Airway epithelial cell (primary cell): ENCODE measurements around the gene FEM1B.

DNA sequence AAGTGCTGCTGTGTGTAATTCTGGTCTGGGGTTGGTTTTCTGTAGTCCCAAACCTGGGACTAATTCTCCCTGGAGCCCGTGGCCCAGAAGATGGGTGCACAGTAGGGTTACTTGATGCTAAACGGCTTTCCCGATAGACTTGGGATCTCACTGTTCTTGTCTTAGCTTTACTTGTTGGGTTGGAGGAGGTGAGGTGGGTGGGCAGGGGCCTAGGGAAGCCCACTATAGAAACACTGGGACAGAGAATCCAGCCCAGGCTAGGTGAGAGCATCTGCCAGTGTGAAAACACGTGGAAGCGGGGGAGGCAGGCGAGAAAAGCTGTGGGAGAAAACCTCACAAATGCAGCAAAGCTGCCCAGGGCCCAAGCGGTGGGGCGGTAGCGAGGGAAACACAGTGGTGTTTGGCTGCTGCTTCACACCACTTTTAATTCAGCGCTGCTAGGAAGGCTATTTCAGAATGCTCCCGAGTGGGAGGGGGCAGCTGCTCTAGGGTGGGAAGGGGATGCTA, 22.8 kb downstream of the SMAD3 start:
- RAMPAGE, long total RNA = no peak

DNA sequence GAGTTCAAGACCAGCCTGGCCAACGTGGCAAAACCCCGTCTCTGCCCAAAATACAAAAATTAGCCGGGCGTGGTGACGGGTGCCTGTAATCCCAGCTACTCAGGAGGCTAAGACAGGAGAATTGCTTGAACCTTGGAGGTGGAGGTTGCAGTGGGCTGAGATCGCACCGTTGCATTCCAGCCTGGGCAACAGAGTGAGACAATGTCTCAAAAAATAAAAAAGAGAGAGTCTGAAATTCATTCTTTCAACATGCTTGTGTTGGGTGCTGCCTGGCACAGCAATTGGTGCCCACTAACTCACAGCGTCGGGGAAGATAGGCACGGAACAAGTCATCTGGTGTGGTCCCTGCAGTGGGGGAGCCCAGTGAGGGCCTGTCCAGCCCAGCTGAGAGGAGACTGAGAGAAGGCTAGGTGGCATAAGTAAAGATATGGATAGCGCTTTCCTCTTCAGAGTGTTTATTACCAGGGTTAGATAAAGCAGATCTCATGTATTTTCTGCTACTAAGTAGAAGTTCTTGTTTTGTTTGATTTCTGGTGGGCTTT, 52.6 kb downstream of the SMAD3 start:
- RAMPAGE, long total RNA = no peak

- RAMPAGE, long total RNA = no peak
Measured at GRCh38 chr15:67120892-67122023, 55.9 kb downstream of the SMAD3 start.

GRCh38 chr15:67140466-67141106, 75.2 kb downstream of the SMAD3 start:
- RAMPAGE, long total RNA = no peak

- RAMPAGE, long total RNA = no peak
Measured at GRCh38 chr15:67147388-67148050, 82.1 kb downstream of the SMAD3 start.

GRCh38 chr15:67153819-67154705, 88.7 kb downstream of the SMAD3 start:
- RAMPAGE, long total RNA = no peak

DNA sequence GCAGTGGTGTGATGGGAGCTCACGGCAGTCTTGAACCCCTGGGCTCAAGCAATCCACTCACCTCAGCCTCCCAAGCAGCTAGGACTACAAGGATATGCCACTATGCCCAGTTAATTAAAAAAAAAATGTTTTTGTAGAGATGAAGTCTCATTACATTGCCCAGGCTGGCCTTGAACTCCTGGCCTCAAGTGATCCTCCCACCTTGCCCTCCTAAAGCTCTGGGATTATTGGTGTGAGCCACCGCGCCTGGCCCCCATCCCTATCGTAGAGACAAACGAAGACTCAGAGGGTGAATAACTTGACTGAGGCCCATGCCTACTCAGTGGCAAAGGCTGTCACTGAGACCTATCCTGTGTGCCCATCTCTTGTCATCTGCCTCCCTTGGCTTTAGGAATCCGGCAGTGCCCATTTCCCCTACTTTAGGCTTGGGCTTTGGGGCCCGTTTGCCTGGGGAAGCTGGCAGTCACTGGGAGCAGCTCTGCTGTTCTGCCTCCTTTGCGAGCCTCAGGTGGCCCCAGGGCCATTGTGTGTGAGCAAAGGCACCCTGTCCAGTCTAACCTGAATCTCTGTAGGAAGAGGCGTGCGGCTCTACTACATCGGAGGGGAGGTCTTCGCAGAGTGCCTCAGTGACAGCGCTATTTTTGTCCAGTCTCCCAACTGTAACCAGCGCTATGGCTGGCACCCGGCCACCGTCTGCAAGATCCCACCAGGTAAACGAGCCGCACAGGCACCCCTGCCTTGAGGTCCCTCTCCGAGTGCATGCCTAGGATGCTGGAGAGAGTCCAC, 70.1 kb downstream of the AAGAB start:
- RAMPAGE, long total RNA = no peak

GRCh38 chr15:67586755-67587268, 44.3 kb downstream of the MAP2K5 start:
- RAMPAGE, long total RNA = no peak

DNA sequence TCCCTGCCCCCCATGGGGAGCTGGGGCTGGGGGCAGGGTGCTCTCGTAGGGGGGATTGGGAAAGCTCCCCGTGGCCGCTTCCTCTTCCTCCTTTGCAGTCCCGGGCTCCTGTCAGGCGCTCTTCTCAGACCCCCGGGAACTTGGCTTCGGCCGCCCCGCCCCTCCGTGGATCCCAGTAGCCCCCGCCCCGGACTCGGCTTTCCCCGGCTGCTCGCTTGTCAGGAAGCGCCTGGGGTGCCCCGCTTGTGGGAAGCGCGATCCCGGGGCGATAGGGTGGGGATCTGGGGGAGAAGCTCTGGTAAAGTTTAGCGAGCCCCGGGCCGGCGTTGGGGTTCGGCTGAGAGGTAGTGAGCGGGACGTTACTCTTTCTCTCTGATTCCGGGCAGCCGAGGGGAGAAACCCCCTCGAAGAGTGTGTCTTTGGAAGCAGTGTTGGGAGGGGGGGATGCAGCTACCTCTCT, 597 bp downstream of the PIAS1 start:
- RAMPAGE, long total RNA = no peak

- RAMPAGE, long total RNA = no peak
Measured at GRCh38 chr15:68055142-68055906, 1.2 kb downstream of the PIAS1 start.

GRCh38 chr15:68257466-68257621, 20.2 kb upstream of the FEM1B start:
- RAMPAGE, long total RNA = no peak

DNA sequence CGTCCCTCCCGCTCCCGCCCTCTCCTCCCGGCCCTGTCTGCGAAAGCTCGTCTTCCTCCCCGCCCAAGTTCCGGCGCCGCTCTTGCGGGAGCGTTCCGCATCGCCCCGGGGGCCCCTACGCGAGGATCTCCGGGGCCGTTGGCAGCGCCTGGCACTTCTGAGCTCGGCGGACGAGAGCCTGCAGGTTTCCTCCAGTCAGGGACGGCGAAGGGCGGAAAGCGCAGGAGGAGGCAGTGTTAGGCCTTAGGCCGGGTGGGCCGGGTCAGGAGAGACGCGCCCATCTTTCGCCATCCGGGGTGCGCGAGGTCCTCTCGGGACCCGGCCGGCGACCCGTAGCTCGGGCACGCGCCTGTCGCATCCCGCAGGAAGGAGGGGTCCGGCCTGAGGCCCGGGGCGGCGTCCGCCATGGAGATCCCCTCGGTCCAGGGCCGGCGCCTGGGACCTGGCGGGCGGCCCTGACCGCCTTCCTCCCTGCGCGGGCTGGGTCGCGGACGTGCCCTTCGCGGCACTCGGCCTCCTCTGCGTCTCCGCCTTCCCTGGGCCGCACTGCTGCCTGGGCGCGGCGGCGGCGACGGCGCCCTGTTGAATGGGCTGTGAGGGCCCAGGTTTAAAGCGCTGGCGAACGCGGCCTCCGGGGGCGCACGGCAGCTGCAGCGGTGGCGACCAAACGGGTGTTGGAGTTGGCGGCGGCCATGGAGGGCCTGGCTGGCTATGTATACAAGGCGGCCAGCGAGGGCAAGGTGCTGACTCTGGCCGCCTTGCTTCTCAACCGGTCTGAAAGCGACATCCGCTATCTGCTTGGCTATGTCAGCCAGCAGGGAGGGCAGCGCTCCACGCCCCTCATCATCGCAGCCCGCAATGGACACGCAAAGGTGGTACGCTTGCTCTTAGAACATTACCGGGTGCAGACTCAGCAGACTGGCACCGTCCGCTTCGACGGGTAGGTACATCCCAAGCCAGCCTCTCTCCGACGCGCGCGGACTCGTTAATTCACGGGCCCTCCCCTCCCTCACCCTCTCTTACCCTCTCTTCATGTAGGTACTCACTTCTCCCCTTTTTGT, at the start of gene FEM1B:
FEM1B (plus strand) TSS at position 20 of the 1,061 bp plus-strand sequence.
- RAMPAGE, long total RNA = no peak

GRCh38 chr15:68375023-68375801, 56.8 kb downstream of the ITGA11 start:
- RAMPAGE, long total RNA = no peak

- RAMPAGE, long total RNA = no peak
Measured at GRCh38 chr15:68578079-68578796, 555 bp upstream of the CORO2B start.

DNA sequence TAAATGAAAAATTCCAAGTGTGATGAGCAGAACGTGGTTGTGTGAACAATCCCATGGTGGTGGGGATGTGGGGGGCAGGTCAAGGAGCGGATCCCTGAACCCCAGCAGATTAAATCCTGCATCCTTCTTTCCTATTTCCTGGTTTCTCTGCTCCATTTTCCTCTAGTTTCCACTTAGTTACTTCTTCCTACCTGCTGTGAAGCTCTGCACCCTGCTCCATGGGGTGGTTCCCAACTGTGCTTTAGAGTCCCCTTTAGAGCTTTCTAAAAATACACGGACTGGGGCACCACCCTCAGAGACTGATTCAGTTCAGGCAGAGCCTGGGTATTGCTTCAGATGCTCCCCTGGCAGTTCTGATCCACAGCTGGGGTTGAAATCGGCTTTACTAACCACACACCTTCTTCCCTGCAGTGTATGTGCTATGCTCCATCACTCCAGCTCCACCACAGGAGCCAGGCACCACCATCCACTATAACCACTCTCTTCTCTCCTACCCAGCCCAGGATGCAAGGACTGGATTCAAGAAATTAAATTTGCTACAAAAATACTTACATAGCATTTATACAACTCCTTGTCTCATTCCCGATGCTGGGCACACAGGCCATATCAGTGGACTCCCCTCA, 12.6 kb downstream of the ANP32A start:
- RAMPAGE, long total RNA = no peak

- RAMPAGE, long total RNA = no peak
Measured at GRCh38 chr15:69128849-69129397, 31.5 kb upstream of the GLCE start.

- RAMPAGE, long total RNA = no peak
Measured at GRCh38 chr15:69149758-69150307, 10.6 kb upstream of the GLCE start.

DNA sequence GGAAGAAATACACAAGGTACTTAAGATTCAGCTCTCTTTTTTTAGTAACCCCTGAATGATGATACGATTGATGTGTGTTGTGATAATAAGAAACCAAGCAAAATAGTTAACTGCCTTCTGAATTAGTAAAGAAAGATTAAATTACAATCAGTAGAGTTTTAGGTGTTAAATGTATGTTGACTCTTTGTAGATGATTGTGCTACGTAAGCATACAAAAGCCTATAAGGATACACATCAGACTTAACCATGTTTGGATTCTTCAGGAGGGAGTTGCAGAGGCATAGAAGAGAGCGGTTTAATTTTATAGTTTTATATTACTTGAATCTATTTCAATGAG, 2.9 kb downstream of the GLCE start:
- RAMPAGE, long total RNA = no peak

DNA sequence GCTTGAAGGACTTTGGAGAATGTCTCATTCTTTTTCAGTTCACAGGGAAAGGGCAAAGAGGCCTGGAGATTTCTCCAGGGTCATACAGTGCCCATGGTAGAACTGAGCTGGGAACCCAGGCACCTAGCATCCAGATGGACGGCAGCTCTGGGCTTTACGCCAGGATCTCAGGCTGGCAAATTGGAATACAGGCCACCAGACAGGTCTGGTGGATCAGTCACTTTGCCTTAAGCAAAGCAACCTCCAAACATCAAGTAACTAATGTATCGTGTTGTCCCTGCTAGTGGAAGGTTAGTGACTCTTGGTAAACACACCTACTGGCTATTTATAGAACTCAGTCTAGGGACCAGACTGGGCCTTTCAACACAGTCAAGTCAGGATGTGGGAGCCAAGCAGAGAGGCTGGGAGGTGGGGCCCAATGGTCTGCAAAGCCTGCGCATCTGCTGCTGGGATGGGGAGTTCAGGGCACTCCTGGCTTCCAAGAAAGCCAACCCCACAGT, 30.1 kb downstream of the RPLP1 start:
- RAMPAGE, long total RNA = no peak

- RAMPAGE, long total RNA = no peak
Measured at GRCh38 chr15:69535940-69536485, 83.4 kb downstream of the RPLP1 start.